Cardiac atrium fibroblast (primary cell): ENCODE measurements around a stretch of chr11.

GRCh38 chr11:70063599-70063994 is 14.5 kb upstream of the ANO1 start:
- RAMPAGE, long total RNA, result no peak

- RAMPAGE, long total RNA, result no peak
Observed at GRCh38 chr11:70072235-70072729, 5.8 kb upstream of the ANO1 start.

- RAMPAGE, long total RNA, result no peak
Observed at GRCh38 chr11:70129122-70129553, 51.0 kb downstream of the ANO1 start.

GRCh38 chr11:70142027-70142713 is 60.9 kb upstream of the FADD start:
- RAMPAGE, long total RNA, result no peak

DNA sequence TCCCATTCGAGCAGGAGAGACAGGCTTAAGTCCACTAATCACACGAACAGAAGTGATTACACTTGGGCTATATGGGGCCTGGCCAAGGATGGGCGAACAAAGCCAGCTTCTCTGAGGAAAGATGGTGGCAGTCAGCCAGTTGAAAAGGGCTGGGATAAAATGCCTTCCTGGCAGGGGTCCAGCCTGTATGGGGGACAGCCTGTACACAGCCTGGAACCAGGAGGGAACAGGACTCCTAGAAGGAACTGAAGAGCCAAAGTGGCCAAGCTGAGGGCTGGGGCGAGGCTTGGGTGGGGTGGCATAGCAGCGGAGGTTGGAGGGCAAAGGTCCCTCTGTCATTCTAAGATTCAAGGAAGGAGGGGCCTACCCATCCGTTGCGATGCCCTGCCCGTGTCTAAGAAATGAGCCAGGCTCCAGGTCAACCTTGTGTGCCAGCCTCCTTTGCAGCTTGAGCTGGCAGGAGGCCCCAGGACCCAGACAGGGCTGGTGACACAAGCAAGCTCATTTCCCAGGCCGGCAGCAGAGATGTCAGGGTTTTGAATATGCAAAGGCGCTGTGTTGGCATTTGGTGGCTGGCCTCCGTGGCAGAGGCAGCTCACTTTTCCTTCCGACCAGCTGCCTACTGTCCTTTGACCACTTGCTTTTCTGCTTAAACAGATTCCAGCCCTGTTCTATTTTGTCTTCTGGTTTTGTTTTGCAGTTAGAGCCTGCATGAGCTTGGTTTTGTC is 22.7 kb downstream of the FADD start:
- RAMPAGE, long total RNA, result no peak

GRCh38 chr11:70230863-70231525 is 27.9 kb downstream of the FADD start:
- RAMPAGE, long total RNA, result no peak

DNA sequence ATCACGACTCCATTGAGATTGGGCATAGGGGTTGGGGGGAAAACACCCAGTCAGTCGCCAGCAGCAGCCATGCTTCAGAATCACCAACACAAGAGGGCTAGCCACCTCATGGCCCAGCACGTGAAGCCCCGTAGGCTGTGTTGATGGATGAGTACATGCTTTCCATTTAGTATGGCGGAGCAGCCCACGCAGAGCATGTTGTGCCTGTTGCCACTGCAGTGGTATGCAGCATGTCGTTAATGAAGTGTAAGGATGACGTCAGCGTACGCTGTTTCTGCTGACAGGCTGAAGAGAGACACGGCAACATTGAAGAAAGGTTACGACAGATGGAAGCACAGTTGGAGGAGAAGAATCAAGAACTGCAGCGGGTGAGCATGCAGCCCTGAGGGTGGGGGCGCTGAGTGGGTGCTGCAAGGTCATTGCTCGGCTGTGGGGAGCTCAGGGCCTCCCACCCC is 62.7 kb downstream of the PPFIA1 start:
- RAMPAGE, long total RNA, result no peak

GRCh38 chr11:70343532-70344079 is 54.7 kb upstream of the CTTN start:
- RAMPAGE, long total RNA, result no peak

DNA sequence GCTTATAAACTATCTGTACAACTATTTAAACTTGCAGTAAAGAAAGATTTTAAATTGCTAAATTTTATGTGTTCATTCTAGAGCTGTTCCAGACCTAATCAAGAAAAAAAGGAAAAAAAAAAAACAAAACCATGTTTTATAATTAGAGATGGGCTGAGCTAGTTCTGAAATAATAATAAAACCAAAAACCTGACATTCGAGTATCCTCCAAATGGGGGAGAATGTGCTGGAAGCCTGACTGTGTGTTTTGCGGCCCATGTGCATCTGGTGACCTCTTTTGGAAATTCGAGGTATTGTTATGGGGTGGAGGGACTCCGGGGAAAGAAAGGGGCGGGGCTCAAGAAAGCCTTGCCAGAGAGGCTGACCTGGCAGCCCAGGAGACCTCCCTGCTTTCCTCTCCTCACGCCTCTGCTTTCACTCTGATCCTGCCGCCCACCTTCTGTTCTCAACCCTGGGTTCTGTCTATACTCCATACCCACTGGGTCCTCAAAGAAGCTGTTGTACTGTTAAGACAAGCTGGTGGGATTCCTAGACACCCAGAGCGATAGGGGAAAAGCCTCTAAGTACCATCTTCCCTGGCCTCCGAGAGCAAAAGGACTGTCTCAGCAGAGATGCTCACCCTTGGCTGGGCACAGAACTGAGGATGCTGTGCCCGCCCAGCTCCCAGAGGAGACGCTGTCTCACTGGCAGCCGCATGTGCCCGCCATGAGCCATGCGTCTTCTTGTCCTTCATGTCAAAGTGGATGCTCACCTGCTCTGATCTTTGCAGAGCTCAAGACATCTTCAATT is 73.0 kb downstream of the CTTN start:
- RAMPAGE, long total RNA, result no peak

GRCh38 chr11:70481852-70483038 is 83.9 kb downstream of the CTTN start:
- RAMPAGE, long total RNA, result no peak

GRCh38 chr11:71251223-71251711 is 1.1 kb downstream of the SHANK2 start:
- RAMPAGE, long total RNA, result no peak

- RAMPAGE, long total RNA, result no peak
Observed at GRCh38 chr11:71454628-71455070, 1.6 kb downstream of the NADSYN1 start.

GRCh38 chr11:71878154-71878385 is 183 bp upstream of the DEFB131B start:
- RAMPAGE, long total RNA, result no peak

DNA sequence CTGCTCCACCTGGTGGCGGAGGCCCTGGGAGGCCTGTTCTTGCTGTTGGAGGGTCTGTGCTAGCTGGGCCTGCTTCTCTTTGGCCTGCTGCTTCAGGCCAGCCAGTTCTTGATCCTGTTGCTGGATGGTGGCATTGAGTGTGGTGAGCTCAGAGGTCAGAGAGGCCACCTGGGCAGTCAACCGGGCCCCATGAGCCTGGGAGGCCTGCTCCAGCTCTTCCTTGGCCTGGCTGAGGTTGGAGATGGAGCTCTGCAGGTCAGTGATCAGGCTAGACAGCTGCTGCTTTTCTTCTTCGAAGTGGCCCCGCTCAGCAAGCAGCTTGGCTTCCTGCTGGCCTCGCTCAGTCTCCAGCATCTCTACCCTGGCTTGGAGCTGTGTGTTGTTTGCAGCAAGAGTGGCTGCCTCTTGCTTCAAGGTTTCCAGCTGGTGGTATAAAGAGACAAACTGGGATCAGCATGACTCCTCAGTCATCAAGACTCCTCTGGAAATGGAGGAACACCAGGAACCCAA is 17.2 kb downstream of the IL18BP start:
- RAMPAGE, long total RNA, result no peak

DNA sequence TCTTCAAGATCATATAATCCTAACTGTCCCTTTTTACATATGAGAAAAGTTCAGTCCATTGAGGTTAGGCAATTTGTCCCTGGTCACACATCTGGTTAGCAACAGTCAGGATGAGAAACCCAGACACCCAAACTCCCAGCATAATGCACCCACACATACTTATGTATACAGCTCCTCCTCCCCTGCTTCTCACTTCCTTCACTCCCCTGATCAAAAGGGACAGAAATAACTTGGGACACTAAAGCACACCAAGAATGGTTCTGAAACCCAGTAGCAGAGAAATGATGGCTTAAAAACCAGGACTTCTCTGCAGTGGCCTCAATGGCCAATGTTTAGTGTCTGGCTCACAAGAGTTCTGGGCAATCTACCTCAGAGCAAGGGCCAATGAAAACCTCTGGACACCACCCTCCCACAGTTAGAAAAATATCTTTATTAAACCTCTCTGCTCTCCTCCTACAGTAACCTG is 11.1 kb downstream of the NUMA1 start:
- RAMPAGE, long total RNA, result no peak

DNA sequence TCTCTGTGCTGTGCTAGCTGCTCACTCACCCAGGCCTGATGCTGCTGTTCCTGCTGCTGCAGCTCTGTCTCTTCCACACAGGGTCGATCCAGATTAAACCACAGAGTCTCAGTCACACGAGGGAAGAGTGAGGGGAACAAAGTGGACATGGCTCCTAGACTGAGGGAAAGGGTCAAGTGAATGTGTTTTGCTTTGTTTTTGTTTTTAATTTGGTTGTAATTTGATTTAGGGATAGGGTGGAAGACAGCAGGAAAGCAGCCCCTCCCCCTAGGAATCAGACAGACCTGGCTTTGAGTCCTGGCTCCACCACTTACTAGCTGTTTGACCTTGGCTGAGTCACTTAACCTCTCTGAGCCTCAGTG is 1.4 kb downstream of the ANAPC15 start:
- RAMPAGE, long total RNA, result no peak

DNA sequence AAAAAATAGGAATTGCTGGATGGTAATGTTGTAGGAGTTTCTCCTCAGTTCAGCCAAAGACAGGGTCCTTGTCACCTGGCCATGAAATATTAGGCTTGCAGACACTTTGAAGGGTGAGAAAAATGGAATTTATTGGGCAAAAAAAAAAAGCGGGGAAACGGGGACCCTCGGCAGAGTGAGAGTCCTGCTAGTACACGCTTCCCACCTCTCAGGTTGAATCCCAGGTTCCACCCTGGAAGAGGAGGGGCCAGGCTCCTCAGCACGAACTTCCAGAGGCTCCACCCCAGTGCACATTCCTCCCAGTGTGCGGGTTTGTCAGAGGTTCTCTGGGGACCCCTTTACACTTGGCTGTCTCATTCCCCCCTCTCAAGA is 27.3 kb downstream of the FOLR3 start:
- RAMPAGE, long total RNA, result no peak

DNA sequence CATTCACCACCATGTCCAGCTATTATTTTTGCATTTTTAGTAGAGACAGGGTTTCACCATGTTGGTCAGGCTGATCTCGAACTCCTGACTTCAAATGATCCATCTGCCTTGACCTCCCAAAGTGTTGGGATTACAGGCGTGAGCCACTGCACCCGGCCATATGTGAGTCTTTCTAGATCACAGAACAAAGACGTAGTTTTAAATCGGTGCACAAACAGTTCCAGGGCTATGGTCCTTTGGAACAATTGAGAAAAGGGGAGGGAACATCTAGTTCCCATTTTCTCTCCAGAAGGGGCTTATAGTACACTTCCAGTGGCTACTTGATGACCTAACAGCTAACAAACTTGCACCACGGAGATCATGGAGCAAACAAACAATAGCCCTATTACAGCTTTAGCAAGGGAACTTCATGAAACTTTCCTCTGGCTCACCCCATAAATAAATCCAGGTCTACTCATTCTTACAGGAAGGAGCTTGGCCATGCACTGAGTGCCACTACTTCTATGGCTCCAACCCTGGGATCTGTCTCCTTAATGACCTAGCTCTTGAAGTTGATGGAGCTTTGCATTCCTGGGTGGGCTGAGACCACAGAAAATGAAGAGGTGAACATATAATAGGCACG is 8.4 kb upstream of the FOLR2 start:
- RAMPAGE, long total RNA, result no peak

- RAMPAGE, long total RNA, result no peak
Observed at GRCh38 chr11:72481470-72481895, 47.2 kb upstream of the CLPB start.

DNA sequence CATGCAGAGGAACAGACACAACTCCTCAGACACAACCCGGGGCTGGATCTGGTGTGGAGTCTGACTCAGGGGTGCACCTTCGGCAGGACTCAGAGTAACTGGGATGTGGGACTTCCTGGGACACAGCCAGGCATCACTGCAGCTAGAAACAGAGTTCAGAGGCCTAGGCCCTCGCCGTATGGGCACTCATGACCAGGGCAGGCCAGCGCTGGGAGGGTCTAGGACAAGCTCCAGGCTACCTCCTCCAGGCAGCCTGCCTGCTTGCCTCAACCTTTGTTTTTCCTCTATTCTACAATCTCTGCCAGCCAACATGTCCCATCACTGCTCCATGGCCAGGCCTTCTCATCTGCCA is 98.7 kb downstream of the PDE2A start:
- RAMPAGE, long total RNA, result no peak